Hair follicle dermal papilla cell (primary cell): ENCODE measurements around a stretch of chr11.

DNA sequence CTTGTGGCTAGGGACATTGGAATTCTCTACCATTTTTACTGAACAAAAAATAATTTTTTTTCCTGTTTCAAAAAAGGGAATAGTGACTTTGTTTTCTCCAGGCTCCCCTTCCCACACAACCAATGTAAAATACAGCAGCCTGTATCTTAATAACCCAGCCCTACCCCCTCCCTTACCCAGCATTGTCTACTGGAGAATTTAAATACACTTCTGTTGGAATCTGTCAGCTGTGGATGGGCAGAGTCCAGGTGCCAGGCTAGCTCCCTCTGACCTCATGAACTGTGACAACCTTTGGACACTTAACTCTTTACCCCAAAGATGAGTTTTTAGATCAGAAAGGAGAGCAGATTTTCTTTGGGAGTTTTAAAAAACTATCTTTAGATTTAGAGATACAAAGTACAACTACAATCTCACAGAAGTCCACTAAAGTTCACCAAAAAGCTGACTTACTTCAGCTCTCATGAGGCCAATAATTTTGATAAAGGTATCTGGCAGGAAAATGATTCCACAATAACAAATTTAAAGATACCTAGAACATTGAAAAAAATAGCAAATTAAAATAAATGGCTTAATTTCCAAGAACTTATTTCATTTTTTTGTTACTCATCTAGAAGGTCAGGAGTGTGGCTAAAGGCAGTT is 42.8 kb downstream of the DDX6 start:
- CAGE, long polyA plus RNA, result no peak

GRCh38 chr11:118791567-118792085 is 662 bp upstream of the DDX6 start:
- CAGE, long polyA plus RNA, result no peak

DNA sequence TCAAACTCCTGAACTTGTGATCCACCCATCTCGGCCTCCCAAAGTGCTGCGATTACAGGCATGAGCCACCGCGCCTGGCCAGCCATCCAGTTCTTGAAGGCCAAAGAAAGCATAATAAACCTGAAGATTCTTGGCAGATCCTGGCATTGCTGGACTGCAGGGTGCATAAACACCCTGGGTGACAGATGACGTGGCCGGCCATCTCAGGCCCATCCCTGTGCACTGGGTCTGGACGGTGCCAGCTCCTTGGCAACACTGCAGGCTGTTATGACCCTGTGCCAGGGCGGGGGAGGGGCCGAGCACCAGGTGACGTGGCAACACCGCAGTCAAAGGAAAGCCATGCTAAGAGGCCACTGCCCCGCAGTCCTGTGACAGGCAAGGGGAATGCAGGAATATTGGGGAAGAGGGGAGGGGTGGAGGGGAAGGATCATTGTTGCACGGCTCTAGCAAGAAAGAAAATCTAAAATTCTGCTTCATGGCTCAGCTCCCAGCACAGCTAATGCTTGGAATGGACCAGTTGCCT is 29.4 kb upstream of the DDX6 start:
- CAGE, long polyA plus RNA, result no peak

DNA sequence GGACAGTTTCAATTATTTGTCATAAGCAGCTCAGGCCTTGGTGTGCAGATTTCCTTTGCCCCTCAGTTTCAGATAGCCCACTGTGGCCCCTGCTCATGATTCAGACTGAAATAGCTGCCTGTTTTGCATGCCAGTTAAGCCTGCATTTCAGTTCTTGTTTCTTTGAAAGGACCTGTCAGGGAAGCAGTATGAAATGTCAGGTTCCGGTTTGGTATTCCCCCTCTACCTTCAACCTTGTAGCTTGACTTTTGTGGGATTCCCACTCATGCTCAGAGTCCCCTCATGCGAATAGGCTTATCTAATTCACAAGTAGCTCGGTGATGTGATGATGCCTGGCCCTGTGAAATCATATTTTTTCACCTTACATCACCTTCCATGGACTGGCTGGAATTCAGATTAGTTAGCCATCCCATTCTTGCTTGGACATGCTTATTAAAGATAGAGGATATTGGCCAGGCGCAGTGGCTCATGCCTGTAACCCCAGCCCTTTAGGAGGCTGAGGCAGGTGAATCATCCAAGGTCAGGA is 30.0 kb upstream of the DDX6 start:
- CAGE, long polyA plus RNA, result no peak

GRCh38 chr11:118834441-118834868 is 43.5 kb upstream of the DDX6 start:
- CAGE, long polyA plus RNA, result no peak

- CAGE, long polyA plus RNA, result no peak
Observed at GRCh38 chr11:118897065-118897455, 13.4 kb downstream of the CXCR5 start.

GRCh38 chr11:118907147-118908256 is 18.2 kb downstream of the BCL9L start:
- CAGE, long polyA plus RNA, result no peak

DNA sequence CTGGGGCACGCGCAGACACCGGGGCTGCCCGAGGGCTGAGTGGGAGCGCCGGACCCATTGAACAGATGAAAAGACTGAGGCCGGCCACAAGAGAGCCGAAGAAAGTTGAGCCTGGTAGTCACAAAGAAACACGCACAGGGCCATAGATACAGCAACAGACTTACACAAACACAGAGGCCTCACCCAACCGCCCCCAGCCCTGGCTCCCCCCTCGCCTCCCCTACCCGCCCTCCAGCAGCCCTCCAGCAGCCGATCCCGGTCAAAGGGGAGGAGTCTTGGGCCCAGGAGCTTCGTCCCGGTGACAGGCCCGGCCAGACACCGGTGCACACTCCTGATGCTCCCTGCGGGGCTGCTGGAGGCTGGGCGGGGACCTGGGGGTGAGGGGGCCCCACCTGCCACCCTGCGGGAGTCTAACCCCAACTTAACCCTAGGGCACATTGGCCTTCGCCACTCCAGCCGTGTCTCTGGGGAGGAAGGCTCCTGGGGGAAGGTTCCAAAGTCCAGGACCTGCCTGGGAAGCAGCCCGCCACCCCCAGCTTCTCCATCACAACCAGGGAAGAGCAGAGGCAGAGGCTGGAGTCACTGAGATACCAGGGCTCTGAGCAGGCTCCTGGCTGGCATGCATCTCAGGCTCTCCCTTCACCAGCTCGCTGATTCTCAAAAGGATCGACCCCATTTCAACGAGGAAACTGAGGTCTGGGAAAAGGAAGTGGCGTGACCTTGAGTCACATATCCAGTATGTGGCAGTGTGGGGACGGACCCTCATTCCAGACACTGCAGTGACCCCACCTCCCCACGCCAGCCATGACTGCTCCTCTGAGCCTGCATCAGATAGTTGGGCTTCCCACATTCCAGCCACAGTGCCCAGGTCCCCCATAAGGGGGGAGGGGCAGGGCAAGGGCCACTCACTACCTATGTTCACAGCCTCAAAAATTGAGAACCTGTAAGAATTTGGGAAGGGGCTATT is 14.5 kb downstream of the BCL9L start:
- CAGE, long polyA plus RNA, result no peak

DNA sequence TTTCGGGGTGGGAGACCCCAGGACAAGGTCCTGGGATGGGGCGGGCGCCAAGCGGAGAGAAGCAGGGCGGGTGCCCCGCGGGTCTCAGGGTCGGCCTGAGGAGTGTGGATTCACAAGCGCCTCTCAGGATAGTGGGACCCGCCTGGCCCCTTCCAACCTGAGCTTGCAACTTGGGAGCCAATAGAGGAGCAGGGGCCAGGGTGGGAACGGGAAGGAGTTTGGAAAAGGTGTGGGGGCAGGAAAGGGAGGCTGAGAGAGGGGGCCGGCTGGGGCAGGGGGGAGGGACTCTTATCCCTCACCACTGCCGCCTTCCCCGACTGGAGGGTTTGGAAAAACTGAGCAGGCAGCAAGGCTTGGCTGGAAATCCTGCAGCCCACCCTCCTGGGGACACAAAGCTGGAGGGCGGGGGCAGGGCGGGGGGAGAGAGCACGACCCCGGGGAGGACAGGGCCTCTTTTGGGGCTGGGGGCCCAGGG is 3.3 kb upstream of the BCL9L start:
- CAGE, long polyA plus RNA, result no peak

DNA sequence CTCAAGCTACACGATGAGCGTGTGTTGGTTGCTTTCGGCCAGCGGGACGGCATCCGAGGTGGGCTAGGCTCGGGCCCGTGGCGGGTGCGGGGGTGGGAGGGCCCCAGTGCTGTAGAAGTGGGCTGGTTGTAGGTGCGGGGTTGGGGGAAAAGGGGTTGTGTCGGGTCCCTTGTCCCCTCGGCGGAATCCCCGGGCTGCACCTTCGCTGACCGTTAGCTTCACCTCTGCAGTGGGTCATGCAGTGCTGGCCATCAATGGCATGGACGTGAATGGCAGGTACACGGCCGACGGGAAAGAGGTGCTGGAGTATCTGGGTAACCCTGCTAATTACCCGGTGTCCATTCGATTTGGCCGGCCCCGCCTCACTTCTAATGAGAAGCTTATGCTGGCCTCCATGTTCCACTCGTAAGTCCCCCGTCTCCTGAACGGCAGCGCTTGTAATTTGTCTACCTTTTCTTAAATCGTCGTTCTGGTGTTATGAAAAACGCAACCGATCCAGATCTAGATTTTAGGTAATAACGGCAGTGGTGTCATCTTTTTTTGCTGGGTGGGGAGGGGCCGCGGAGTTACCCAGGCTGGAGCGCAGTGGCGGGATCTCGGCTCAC is 449 bp downstream of the TRAPPC4 start:
- CAGE, long polyA plus RNA, result no peak

DNA sequence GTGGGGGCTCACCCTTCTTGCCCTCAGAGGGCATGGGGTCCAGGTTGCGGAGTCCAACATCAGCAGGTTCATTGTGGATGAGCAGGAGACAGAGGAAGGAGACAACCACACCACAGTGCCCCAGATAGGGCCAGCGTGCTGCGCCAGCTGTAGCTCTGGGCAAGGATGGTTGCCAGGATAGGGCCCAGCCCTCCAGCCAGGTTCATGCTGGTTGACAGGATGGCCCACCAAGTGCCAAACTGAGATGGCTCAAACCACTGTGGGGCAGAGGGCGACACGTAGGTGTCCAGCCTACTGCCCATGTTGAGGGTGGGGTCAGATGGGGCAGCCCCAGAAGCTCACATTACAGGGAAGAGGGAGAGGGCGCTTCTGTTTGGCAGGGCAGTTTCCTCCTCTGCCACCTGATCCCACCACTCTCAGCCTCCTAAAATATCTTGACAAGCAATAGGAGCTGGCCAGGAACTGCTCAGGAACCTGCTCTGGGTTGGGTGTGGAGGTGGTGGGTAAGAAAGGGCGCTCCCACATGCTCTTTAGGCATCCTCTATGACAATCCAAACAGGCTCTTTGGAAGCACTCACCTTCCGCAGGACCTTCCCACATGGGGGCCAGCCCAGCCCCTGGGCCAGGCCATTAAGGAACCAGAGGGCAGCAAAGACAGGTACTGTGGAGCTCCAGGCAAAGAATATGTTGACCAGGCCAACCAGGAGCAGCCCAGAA is 9.2 kb downstream of the TRAPPC4 start:
- CAGE, long polyA plus RNA, result no peak

DNA sequence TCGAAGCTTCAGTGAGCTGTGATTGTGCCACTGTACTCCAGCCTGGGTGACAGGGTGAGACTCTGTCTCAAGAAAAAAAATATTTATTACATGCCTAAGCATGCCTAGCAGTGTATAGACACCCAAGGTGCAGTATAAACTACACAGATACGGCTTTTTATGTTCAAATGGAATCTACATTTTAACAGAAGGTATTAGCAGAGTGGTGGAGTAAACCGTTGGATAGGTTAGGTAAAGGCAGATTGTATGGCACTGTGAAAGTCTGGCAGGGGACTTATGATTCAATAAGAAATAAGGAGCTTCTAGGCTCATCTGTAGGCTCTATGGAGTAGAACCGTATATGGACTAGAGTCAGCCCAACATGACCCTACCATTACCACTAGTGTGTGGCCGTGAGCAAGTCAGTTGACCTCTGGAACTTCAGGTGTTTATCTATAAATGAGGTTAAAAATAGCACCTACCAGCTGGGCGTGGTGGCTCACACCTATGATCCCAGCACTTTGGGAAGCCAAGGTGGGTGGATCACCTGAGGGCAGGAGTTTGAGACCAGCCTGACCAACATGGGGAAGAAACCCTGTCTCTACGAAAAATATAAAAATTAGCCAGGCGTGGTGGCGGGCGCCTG is 4.3 kb downstream of the HINFP start:
- CAGE, long polyA plus RNA, result no peak

- CAGE, long polyA plus RNA, result no peak
Observed at GRCh38 chr11:119144718-119145162, 4.1 kb upstream of the ABCG4 start.

- CAGE, long polyA plus RNA, result no peak
Observed at GRCh38 chr11:119186117-119186668, 918 bp downstream of the NHERF4 start.

GRCh38 chr11:119206466-119207673 is 731 bp downstream of the CBL start:
- CAGE, long polyA plus RNA, result no peak

DNA sequence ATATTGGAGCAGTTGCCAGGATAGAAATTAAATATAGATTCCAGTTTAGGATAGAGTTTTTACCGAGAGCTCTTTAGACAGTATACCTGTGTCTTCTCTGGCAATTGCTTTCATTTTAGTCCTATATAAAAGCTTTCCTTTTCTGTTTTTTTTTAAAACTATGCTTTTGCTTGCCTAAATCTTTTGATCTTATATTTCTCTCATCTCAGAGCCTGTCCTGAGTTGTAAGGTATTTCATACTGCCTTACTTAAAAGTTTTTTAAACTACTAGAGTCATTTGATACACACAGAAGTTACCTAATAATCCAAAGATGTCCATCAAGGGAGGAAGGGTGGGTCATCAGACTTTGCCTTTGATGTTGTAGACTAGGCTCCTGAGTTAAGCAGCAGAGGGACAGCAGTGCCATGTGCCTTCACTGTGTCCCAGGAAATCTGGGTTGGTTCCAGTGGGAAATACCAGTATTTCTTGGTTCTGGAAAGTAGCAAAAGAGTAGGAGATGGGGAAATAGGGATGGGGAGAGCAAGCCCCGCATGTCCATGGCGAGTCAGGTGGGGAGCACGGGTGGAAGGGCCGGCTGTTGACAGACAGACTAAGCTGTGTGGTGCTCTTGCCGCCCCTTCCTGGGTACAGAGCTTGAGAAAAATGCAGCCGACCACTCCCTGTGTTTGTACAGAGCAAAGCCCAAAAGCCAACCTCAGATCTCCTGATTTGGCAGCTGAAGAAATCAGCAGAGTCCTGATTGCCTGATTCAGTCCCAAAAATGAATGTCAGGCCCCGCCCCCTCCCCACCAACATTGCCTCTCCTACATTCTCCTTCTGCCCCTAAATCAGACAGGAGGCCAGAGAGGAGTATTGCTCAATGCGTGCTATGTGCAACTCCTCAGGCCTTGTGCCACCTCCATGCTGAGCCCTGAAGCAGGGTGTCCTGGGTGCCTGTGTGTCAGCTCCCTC is 11.0 kb downstream of the MCAM start:
- CAGE, long polyA plus RNA, result no peak

DNA sequence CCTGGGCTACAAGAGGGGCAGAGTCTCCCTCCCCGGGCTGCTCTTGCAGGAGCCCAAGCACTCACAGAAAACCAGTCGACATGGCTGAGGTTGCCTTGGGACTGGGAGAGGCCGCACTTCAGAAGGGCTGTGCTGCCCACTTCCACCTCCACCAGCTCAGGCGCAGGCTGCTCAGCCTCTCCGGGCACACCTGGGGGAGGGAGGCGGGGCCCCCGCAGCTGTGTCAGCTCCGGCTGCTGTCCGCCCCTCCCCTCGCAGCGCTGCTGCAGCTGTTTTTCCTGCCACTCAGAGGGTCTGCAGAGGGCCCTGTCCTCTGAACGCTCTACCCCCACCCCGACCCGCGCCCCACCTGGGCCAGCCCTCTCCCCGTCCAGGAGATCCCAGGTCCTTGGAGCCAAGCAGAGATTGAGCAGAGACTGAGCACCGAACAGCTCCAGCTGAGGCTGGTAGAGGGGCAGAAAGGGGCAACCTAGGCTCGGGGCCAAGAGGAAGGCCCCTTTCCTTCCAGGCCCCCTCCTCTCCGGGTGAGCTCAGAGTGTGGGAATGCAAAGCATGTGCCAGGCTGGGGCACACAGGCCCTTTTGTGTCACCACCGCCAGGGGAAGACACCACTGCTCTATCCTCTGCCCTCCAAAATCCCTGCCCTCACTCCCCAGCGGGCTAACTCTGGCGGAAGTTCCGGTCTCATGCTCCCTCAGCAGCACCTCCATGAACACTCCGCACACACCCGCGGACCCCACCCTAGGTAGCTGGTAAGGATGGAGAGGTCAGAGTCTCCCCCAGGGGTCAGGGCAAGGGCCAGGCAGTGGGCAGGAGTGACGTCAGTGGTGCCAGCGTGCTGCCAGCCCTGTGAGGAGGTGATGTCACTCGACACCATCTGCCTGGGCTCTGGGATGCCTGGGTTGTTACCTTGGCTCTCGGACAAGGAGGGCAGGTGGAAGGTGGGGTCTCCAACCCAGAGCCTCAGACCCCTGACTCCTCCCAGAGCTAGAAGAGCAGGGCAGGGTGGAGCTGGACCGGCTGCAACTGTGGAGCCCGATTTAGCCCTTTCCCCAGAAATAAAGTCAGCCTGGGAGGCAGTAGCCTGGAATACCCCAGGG is 1.5 kb downstream of the MCAM start:
- CAGE, long polyA plus RNA, result no peak

DNA sequence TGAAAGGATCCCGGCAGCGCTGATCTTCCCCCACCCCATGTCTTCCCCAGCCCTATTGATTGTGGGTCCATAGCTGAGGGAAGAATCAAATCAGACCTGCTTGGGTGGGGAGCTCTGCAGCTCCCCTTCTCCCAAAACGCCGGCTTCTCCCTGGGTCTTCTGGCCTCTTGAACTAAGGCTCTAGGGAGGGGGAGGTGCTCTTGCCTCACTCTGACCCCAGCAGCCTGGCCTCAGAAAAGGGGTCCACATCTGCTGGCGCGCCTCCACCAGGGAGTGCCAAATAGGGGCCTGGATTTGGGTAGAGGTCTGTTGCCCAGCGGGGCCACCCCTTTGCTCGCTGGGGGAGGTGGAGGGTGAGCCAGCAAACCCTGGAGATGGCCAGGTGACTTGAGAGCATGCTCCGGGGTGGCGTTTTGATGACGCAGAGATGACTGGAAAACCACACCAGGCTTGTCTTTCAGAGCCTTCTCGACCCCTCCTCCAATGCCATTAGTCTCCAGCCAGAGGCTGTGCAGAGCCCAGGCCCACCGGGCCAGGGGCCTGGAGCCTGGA is 1.1 kb upstream of the MCAM start:
- CAGE, long polyA plus RNA, result no peak

DNA sequence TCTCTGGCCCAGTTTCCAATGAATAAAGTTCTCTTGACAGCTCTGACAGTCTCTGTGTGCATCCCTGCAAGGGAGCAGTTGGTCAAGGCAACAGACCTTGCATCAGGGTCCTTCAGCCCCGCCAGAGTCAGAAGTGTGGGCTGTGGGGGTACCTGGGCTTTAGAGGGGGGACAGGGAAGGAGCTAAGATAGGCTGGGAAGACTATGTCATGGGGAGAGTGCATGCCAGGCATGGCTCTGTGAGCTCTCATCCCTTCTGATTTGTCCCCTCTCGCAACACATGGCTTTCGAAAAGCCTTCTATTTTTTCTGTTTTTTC is 2.9 kb downstream of the RNF26 start:
- CAGE, long polyA plus RNA, result no peak

DNA sequence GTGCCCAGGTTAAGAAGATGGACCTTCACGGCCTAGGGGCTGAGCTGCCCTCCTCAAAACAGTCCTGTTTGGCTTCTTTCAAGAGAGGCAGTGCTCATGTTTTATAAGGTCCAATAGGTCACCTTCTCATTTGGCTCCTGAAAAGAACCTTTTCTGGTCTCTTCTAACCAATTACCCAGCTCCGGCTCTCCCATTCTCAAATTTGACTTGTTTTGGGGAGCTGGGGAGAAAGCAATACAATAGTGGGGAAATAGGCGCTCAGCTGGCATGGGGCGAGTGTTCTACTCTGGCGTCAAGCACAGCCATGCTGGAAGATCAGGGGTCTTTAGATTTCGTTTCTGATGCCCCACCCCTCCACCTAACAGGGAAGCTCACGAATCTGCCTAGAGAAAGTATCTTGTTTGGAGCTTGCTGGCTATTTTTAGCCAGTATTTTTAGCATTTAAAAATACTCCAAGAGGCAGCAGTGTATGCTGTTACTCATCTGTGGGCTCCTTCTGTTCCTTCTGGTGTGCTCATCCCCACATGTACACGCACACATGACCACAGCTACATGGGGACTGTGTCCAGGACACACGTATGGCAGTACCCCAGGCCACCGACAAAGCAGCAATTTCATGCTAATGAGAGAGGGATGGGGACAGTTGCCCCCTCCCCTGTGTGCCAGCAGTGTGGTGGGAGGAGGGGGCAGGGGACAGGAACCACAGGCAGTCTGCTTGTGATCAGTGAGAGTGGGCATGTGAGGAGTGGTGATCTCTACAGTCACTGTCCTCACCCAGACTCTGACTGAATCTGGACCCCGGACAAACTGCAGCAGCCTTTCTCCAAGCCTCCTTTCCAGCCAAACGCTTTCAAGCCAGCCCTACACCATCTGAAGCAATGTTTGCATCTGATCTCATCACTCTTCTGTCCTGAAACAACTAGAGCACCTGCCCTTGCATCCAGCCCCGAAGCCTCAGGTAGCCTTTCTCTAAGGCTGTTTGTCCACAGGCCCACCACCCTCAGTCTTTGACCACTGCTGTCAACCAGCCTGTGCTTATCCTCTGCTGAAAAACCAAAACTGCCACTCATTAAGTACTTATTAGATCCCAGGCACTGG is 16.4 kb downstream of the USP2 start:
- CAGE, long polyA plus RNA, result no peak